ENCODE measurements around a stretch of chr16.

DNA sequence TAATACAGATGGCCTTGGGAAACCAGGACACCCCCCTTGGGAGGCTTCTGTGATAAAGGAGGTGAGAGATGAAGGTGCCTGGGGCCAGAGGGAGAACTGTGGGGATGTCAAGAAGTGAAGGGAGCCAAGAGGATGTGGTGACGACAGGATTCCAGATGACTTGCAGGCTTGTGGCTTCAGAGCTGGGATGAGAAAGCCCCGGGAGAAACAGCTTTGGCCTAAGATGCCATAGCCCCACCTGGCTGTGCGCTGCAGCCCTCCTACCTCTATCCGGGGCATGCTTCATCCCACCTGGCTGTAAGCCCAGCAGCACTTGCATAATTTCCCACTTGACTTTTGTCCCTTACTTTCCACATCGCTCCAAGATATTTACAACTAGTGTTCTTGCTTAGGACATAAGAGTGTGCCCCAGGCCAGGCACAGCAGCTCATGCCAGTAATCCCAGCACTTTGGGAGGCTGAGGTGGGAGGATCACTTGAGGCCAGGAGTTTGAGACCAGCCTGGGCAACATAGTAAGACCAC is 29.3 kb downstream of the GINS3 start:
- PRO-cap, 2 experiments: no peak in any of the 2 experiments

- PRO-cap, 2 experiments: no peak in any of the 2 experiments
Measured at GRCh38 chr16:58426843-58427283, 34.6 kb downstream of the GINS3 start.

GRCh38 chr16:58462707-58463913 is 36.8 kb upstream of the NDRG4 start:
- PRO-cap, 2 experiments: no peak in any of the 2 experiments

DNA sequence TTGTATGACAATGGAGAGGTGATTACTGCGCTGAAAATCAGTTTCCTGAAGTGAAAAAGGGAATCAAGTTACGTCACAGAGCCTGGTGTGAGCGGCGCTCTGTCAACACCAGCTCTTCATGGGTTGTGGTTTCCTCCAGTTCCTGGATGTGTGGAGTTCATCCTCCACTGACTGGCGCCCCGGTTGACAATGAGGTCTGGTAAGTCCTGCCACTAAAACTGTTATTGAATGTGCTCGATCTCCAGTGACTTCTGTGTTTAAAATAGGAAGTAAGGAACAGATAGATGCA is 21.8 kb upstream of the GOT2 start:
- PRO-cap, 2 experiments: peak in 1 of 2 experiments; most common plus-strand start position 119 of the sequence (in 1); most common minus-strand start position 191 of the sequence (in 1)

GRCh38 chr16:59573858-59574156 is 839.7 kb upstream of the GOT2 start:
- PRO-cap, 2 experiments: no peak in any of the 2 experiments

GRCh38 chr16:63664800-63665096 is 1457.1 kb downstream of the CDH11 start:
- PRO-cap, 2 experiments: no peak in any of the 2 experiments

DNA sequence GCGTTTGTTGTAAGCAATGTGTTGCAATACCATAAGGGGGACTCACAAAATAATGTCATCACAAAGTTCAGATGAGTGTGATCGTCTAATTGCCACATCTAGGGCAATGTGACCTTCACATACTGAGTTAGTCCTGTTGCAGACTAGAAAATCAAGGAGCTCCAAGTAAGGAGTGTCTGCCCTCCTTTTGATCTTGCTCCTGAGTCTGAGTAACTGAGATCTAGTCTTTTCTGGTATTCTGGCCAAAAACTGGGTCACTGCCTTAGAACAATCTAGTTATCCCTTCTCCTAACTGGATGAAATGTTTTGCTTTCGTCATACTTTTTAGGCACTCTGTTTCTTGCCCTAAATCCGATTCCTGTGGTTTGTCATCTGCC is 712.1 kb downstream of the CDH11 start:
- PRO-cap, 2 experiments: no peak in any of the 2 experiments

DNA sequence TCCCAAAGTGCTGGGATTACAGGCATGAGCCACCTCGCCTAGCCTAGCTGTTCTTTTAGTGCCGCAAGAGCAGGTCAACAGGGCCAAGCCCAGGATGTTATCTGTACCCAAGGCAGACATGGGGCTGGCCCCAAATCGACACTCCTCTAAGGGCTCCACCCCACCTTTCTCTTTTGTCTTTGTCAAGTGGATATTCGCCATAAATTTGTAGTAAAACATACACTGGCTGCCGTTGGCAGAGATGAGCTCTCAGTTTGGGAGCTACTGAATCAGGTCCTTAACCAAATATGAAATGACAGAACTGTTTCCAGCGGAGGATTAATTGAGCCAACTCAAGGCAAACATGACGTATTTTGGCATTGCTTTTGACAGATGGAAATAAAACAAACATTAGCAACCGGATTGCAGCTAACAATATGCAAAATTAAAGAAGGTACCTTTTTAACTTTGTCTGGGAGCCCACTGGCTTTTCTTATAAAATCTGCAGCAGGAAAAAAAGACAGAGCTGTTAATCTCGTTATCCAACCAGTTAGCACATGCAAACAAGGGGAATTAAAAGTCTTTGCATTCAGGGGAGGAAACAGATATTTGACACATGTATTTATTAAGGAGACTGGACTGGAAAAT is 556.8 kb upstream of the CDH5 start:
- PRO-cap, 2 experiments: no peak in any of the 2 experiments

GRCh38 chr16:66580221-66580930 is 1.1 kb downstream of the CMTM2 start:
- PRO-cap, 2 experiments: no peak in any of the 2 experiments

DNA sequence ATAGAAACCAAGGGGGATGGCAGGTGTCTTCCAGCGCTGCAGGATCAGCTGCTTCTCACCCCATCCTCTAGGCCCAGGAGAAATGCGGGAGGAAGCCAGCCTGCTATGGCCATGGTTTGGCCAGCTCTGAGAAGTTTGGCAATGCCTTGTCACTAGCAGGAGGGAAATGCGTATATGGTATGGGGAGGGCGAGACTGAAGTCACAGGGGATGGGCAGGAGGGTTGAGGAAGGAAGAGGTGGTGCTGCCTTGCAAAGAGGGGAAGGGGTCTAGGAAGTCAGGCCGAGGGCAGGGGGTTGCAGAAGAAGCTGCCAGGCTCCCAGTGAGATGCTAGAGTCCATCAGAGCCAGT is 6.6 kb downstream of the CMTM2 start:
- PRO-cap, 2 experiments: no peak in any of the 2 experiments

- PRO-cap, 2 experiments: no peak in any of the 2 experiments
Measured at GRCh38 chr16:66722672-66723949, 26.6 kb upstream of the CMTM4 start.

GRCh38 chr16:66872906-66873797 is 7.2 kb upstream of the PDP2 start:
- PRO-cap, 2 experiments: no peak in any of the 2 experiments

DNA sequence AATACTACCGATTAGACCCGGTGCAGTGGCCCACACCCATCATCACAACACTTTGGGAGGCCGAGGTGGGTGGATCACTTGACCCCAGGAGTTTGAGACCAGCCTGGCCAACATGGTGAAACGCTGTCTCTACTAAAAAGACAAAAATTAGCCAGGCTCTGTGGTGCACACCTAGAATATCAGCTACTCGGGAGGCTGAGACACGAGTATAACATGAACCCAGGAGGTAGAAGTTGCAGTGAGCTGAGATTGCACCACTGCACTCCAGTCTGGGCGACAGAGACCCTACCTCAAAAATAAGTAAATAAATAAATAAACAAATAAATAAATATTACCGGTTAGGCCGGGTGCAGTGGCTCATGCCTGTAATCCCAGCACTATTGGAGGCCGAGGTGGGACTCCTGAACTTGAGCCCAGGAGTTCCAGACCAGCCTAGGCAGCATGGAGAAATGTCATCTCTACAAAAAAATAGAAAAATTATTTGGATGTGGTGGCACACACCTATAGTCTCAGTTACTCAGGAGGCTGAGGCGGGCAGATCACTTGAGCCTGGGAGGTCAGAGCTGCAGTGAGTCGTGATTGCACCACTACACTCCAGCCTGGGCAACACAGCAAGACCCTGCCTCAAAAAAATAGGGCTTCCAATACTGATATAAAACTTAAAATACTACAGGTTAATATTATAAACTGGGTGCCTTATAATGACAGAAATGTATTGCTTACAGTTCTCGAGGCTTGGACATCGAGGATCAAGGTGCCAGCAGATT is 10.4 kb downstream of the CES2 start:
- PRO-cap, 2 experiments: no peak in any of the 2 experiments

GRCh38 chr16:67013455-67014926 is 15.0 kb upstream of the CBFB start:
- PRO-cap, 2 experiments: no peak in any of the 2 experiments

DNA sequence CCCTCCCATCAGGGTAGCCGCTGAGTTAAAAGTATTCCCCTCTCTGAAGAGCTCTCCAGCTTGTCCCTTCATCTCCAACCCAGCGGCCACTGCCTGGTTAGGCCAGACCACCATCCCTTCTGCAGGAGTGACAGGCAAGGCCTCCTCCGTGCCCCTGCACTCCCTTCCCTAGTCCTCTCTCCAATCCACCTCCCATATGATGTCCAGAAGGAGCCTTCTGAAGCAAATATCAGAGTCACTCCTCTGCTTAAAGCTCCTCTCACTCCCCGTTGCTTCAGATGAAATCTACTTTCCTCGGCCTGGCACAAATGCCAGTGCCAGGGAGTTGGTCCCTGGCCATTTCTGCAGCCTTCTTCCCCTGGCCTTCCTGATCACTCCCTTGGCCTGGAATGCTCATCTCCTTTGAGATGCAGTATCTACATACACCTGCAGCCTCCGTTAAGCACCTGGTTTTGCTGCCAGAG is 6.3 kb downstream of the MATCAP1 start:
- PRO-cap, 2 experiments: no peak in any of the 2 experiments

- PRO-cap, 2 experiments: peak in 2 of 2 experiments; most common plus-strand start chr16:67193117 (in 1); most common minus-strand start chr16:67193075 (in 2)
Measured at GRCh38 chr16:67192582-67193376, 824 bp downstream of the E2F4 start.

DNA sequence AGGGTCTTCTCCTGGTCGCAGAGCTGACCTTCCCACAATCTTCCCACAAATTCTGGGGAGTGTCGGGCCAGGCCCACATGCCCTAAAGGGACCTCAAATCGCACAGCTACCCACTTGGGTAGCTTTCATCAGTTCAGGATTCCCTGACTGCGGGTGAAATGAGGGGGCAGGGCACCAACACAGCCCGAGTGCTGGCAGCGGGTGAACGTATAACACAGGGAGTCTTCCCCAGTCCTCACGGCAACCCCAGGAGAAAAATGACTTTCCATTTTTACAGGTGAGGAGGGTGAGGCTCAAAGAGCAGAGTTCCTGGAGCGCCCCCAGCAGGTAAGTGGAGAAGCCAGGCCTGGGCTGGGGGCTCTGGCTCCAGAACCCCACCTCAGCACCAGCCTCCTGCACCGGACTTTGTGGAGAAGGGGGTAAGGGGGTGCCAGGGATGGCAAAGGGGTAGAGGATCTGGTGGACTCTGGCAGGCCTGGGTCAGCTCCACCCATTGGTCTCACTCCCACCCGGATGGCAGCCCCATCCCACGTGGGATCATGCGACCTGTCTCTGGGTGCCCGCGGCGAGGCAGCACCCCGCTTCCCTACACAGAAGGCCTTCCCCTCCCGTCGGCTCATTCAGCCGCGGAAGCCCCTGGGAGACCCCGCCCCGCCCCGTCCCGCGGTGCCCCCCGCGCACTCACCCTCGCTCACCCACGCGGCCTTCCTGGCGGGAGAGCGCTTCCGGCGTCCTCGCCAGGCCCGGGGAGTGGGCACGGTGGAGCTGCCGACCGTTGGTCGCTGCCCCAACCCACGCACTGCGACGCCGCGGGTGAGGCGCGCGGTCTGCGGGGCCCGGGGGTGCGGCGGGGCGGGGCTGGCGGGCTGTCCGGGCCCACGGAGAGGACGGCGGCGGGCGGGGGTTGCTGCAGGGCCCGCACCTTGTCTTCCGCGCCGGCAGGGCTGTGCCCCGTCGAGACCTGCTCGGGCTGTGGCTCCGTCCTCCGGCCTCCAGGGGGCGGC is 566 bp upstream of the PLEKHG4 start:
- PRO-cap, 2 experiments: peak in 2 of 2 experiments; most common plus-strand start position 549 of the sequence (in 2); most common minus-strand start position 948 of the sequence (in 2)

GRCh38 chr16:67395397-67396098 is 2.2 kb upstream of the TPPP3 start:
- PRO-cap, 2 experiments: no peak in any of the 2 experiments

- PRO-cap, 2 experiments: no peak in any of the 2 experiments
Measured at GRCh38 chr16:67431878-67432912, 1.3 kb downstream of the HSD11B2 start.

DNA sequence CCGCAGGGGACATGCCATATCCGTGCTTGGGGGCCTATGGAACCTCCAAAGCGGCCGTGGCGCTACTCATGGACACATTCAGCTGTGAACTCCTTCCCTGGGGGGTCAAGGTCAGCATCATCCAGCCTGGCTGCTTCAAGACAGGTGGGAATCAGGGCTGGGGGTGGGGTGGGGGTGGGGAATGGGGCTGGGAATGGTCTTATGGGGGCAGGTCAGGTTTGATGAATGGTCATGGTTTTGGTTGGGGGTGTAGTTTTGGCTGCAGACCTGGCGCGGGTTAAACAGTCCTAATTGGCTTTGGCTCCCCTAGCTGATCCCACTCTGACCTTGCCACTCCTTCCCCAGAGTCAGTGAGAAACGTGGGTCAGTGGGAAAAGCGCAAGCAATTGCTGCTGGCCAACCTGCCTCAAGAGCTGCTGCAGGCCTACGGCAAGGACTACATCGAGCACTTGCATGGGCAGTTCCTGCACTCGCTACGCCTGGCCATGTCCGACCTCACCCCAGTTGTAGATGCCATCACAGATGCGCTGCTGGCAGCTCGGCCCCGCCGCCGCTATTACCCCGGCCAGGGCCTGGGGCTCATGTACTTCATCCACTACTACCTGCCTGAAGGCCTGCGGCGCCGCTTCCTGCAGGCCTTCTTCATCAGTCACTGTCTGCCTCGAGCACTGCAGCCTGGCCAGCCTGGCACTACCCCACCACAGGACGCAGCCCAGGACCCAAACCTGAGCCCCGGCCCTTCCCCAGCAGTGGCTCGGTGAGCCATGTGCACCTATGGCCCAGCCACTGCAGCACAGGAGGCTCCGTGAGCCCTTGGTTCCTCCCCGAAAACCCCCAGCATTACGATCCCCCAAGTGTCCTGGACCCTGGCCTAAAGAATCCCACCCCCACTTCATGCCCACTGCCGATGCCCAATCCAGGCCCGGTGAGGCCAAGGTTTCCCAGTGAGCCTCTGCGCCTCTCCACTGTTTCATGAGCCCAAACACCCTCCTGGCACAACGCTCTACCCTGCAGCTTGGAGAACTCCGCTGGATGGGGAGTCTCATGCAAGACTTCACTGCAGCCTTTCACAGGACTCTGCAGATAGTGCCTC is 5.7 kb downstream of the HSD11B2 start:
- PRO-cap, 2 experiments: no peak in any of the 2 experiments

All from helper T cell (primary cell).